Bronchial lymph node (tissue), 1 donor: Measurements from ENCODE around the gene SLC25A36.

DNA sequence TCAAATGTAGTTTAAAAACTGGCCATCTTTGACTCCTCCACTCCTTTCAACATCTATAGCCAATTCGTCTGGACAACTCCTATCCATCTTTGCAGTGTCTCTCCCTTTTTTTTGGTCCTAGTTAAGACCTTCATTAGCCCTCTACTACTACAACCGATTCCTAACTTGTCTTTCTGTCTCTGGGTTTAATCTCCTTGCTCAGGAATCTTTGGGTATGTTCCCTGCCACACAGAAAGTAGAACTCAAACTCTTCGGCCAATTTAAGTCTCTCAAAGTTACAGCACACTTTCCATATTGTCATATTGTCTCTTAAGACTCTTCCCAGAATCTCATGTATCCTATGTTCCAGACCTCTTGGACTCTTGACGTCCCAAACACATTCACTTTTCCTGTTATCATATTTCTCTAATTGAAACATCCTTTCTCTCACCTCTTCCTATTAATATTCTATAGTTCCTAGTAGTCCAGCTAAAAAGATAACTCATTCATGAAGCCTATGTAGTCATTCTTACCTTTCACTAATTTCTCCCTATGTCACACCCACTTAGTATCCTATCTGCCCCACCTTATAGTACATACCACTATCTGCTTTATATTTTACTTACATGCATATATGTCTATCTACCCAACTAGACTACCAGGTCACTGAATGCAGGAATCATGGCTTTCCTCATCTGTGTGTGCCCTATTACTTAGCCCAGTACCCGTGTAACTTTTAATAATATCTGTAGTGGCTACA, 59.1 kb downstream of the CEP70 start:
- PRO-cap: no peak

DNA sequence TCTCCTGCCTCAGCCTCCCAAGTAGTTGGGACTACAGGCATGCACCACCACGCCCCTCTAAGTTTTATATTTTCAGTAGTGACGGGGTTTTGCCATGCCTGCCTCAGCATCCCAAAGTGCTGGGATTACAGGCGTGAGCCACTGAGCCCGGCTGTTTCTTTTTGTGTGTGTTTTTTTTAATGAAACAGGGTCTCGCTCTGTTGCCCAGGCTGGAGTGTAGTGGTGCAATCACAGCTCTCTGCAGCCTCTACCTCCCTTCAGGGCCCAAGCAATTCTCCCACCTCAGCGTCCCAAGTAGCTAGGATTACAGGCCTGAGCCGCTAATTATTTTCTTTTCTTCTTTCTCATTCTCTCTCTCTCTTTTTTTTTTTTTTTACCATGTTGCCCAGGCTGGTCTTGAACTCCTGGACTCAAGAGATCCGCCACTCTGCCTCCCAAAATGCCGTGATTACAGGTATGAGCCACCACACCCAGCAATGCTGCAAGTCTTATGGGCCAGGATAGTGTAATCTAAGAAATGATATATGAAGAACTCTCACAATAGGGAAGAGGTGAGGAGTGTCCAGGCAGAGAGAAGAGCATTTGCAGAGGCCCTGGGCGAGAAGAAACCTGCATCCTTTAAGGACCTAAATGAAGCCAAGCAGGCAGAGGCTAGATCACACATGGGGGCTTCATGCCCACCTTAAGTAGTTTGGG, 705 bp upstream of the FAIM start:
- PRO-cap: no peak

GRCh38 chr3:138694211-138694786, 85.7 kb downstream of the FAIM start:
- PRO-cap: no peak

DNA sequence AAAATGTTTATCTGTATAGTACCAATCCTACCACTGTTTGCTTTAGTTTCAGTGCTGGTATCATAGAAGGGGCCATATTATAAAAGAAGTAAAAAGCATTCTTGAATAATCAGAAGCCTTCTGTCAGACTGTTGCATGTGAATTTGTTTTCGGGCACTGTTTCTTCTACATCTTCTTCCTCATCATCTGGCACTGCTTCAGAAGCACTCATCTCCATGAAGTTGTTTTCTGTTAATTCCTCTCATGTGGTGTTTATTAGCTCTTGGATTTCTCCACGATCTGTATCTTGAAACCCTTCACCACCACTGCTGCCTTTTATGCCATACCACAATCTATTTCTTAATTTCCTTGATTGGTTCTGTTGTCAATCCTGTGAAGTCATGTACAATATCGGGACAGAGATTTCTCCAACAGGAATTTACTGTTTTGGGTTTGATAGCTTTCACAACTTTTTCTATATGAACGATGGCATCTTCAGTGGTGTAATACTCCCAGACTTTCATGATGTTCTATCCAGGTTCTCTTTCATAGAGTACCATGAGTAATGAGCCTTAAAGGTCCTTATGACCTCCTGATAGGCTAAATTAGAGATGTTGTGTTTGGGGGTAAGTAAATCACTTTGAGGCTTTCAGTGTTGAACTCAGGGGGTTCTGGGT, 90.0 kb downstream of the PIK3CB start:
- PRO-cap: no peak

- PRO-cap: no peak
Measured at GRCh38 chr3:138799912-138800286, 34.8 kb downstream of the PIK3CB start.

- PRO-cap: no peak
Measured at GRCh38 chr3:138823706-138824570, 10.8 kb downstream of the PIK3CB start.

DNA sequence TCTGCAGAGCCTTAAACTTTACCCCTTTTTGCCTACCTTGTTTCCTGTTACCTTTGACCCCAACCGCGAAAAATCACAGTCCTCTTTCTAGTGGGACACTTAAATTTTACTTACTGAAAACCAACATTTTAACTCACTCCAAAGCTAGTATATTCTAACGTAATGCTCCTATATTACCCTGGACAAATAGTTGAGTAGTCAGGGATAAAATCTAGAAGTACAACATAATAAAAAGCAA, 707 bp upstream of the PIK3CB start:
- PRO-cap: no peak

DNA sequence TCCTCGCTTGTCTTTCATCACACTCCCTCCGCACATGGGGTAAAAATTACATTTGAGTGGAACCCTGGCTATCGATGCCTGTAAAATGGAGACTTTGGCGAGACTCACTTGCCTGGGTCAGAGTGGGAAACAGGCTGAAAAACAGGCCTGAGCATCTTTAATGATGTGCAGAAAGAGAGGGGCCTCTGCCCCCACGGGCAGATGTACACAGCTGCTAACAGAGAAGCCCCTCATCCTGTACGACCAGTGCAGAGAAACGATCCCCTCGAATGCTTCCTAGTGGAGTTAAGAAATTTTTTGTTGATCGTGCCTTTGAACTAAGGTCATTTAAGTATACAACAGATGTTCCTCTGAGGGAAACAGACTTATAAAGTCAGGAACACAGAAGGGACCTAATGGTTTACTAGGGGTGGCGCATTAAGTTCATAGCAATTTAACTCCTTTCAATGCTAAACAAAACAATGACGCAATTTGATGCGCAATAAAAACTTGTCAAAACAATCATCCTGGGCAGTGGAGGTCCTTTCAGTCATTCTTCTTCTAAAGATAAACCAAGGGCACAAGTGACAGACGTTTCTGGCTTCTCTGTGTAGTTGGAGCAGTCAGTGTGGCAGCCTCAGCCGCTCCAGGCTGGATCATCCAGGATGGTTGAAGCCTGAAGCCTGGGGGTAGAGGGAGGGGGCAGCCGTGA, 51.0 kb upstream of the MRPS22 start:
- PRO-cap: no peak

- PRO-cap: no peak
Measured at GRCh38 chr3:139447924-139448556, 28.3 kb downstream of the RBP2 start.

GRCh38 chr3:139473096-139473606, 3.2 kb downstream of the RBP2 start:
- PRO-cap: no peak

GRCh38 chr3:139534949-139536131, 4.2 kb downstream of the RBP1 start:
- PRO-cap: no peak

DNA sequence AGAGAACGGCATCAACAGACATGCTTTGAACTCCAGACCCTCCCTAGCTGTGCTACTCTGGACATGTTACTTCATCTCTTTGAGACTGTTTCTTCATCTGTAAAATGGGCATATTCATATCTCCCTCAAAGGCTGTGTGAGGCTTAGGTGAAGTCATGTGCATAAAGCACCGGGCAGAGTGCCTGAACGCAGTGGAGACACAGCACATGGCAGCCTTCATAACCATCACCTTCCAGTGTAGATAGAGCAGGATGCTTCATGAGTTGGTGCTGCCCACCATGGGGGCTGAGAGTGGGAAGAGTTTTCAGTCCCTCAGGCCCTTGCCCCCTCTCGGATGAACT, 1.2 kb downstream of the RBP1 start:
- PRO-cap: no peak

DNA sequence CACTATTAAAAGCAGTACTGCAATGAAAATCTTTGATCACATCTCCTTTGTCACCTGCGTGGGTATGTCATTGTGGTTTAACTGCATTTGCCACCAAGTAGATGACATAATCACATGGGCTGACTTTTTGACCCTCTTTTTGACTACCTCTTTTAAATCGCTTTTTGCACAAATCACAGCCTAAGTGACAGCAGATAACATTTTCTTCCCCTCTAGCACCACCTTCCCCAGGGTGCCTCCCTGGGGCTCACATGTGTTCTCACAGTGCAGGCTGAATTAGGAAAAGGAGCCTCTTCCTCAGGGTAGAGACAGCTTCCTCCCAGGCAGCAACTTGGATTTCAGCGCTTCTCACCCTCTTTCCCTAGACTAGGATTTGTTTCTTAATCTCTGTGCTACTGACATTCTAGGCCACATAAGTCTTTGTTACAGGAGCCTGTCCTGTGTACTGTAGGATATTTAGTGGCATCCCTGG, 1.2 kb upstream of the RBP1 start:
- PRO-cap: unidirectional peak, minus-strand start at position 357 of the sequence

DNA sequence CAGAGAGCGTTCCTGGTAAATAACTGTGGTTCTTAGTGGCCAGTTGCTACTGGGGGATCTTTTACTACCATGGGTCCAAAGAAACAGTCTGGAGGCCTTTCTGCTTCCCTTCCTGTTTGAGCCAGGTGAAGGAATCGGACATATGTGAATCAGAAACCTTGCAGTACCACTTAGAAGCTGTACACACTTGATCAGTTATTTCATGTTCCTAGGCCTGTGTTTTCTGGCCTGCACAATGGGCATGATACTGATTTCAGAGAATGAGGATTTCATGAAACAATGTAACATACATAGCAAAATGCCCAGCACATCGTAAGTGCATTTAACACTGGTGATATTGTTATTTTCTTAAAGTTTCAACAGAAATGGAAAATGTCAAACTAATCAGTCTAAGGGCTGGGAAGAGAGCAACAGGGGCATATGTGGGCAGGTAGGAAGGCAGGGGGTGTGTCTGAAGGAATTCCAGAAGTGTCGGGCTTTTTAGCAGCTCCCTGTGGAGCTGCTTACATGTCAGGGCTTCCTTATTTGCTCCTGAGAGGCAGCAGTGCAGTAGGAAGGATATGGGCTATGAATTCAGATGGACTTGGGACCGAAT, 311.4 kb downstream of the CLSTN2 start:
- PRO-cap: no peak

GRCh38 chr3:140708540-140708931, 30.7 kb downstream of the TRIM42 start:
- PRO-cap: bidirectional peak, plus-strand start at chr3:140709112, minus-strand start at chr3:140708855

GRCh38 chr3:140941755-140942302, at the start of gene SLC25A36:
Gene SLC25A36, plus strand, starts transcription at chr3:140941836.
- PRO-cap: bidirectional peak, plus-strand start at chr3:140941870, minus-strand start at chr3:140941648; bidirectional peak, plus-strand start at chr3:140942203, minus-strand start at chr3:140942087

GRCh38 chr3:140942303-140943319, 975 bp downstream of the SLC25A36 start:
- PRO-cap: unidirectional peak, minus-strand start at chr3:140942632; unidirectional peak, minus-strand start at chr3:140942667

- PRO-cap: unidirectional peak, minus-strand start at chr3:141241692
Measured at GRCh38 chr3:141241464-141242486, 10.2 kb downstream of the PXYLP1 start.

- PRO-cap: unidirectional peak, minus-strand start at chr3:141387834
Measured at GRCh38 chr3:141387495-141388106, 19.3 kb downstream of the ZBTB38 start.

DNA sequence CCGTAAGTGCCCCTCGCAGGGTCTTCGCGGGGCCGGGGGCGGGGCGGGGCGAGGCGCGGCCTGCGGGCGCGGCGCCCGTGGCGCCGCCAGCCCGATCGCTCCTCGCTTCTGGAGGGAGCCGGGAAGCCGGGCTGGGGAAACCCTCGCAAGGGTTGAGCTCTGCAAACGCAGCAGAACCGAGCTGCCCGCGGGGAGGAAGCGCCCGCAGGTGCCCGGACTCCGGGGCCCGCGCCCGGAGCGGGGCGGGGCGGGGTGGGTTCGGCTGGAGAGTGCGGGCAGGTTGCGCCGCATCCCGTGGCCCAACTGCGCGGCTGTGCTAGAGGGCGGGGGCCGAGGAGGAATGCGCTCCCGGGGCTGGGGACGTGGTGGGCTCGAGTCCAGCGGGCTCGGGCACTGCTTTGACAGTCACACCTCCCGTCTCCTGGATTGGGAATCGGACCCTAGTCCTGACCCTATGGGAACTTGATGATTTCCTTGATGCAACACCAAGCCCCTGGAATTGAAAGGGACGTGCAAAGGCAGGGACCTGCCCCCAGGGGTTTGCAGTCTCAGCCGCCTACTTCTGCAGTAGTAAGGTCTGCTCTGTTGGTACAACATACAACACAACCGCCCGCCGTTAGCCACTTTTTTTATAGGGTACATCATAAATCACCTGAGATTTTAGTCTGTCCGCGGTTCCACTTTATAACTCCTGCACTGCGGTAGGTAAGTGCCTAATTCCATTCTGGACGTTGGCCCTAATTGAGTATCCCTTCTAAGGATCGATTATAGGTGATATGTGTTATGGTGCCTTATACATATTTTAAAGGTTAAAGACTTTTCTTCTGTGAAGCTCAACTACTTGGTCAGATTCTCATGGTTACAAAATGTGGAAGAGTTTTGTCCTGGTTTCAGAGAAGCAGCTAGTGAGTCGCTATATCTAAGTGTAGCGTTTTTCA, 34.4 kb downstream of the ZBTB38 start:
- PRO-cap: bidirectional peak, plus-strand start at position 173 of the sequence, minus-strand start at position 110 of the sequence; bidirectional peak, plus-strand start at position 319 of the sequence, minus-strand start at position 271 of the sequence